A549 (cell line): Measurements from ENCODE around the genes LRRC8D, CDC7 and GFI1.

- PRO-cap = no peak
CAGE:
- cytosol, long polyA plus RNA = no peak
- long polyA plus RNA = no peak
- nucleus, long polyA plus RNA = no peak
These were observed 60.3 kb upstream of the LRRC8D start for GRCh38 chr1:89760516-89760962.

DNA sequence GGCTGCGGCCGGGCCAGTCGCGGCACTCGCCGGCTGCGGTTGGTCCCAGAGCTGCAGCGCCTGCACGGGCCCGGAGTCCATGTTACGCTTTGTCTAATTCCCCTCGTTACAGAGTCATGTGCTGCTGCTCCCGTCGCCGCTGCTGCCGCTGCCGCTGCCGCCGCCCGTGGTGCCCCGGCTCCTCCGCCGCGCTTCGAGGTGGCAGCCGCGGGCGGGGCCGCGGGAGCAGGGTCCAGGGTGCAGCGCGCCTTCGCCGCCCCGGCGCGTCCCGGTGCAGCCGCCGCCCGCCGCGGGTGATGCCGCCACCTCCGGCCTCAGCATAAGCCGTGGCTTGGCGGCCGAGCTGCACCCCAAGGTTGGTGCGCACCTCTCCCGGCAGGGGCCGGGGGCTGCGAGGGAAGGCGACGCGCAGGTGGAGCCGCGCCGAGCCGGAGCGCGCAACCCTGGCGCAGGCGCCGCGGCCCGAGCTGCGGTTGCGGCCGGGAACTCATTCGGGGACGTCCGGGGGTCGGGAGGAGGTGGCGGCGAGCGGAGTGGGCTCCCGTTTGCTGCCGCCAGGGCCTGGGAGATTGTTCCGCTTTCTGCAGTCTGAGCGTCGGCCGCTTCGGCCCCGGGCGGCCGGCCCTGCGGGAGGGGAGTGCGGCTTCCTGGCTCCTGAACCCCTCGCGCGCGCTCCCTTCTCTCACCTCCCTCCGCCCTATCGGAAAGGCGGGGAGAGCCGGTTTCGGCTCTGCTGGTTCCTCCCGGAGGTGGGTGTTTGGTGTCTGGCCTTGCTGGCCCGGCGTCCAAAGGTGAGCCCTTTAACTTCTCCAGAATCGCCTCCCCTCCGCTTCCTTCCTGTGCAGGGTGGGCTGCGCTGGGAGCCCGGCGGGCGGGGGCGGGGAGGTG, at the start of gene LRRC8D:
TSS of gene LRRC8D (plus strand) at position 96 of the 888 bp plus-strand sequence.
- PRO-cap = bidirectional peak, plus-strand start at position 96 of the sequence, minus-strand start outside the sequence
CAGE:
- cytosol, long polyA plus RNA = start-site peak on the minus strand centred at position 816 of the sequence, 91 bp wide, 80 and 191 reads in 2 replicates
- long polyA plus RNA = start-site peak on the plus strand centred at position 151 of the sequence, 252 bp wide, 67 and 54 reads in 2 replicates
- nucleus, long polyA plus RNA = no peak

- PRO-cap = no peak
CAGE:
- cytosol, long polyA plus RNA = no peak
- long polyA plus RNA = no peak
- nucleus, long polyA plus RNA = no peak
These were observed 48.4 kb downstream of the LRRC8D start for GRCh38 chr1:89869143-89869651.

- PRO-cap = no peak
CAGE:
- cytosol, long polyA plus RNA = no peak
- long polyA plus RNA = no peak
- nucleus, long polyA plus RNA = no peak
These were observed 1.0 kb downstream of the ZNF326 start for GRCh38 chr1:89995953-89996345.

DNA sequence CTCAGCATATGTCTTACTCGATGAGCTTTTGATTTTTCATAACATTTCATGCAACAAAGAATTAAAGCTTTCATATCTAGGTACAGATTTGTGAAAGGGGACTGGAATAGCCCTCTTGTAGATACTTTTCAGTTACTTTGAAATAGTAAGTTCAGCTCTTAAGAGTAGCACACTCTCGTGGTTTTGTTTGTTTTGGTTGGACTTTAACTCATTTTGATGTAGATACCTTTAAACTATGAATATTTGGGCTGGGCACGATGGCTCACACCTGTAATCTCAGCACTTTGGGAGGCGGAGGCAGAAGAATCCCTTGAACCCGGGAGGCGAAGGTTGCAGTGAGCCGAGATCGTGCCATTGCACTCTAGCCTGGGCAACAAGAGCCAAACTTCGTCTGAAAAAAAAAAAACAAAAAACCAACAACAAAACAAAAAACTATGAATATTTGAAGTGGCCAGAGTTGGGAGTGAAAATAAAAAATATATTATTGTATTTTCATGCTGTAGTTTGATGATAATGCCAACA, 1.5 kb downstream of the ZNF326 start:
- PRO-cap = no peak
CAGE:
- cytosol, long polyA plus RNA = no peak
- long polyA plus RNA = no peak
- nucleus, long polyA plus RNA = no peak

DNA sequence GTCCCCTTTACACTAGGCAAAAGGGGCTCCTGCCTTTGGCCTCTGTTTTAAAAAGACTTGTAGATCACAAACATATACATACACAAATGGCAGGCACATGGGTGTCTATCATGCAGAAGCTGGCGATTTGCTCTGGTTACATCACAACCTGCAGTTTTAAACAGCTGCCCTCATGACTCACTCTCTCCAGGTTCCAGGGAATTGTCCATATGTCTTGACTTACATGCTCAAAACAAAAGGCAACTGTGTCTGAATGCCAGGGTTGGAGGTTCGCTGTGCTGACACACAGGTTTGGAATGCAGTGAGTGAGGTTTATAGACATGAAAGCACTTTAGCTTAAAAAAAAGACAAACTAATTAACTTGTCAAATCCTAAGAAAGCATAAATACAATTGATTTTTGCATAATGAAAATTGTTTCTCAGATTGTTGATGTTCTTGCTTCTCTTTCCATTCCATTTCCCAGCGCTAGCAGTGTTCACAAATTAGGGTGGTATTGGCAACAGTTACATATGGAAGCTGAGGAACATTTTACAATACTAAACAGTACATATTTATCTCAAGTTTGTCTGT, 313.9 kb downstream of the BARHL2 start:
- PRO-cap = no peak
CAGE:
- cytosol, long polyA plus RNA = no peak
- long polyA plus RNA = no peak
- nucleus, long polyA plus RNA = no peak

GRCh38 chr1:90710275-90711423, 6.5 kb downstream of the BARHL2 start:
- PRO-cap = no peak
CAGE:
- cytosol, long polyA plus RNA = no peak
- long polyA plus RNA = no peak
- nucleus, long polyA plus RNA = no peak

DNA sequence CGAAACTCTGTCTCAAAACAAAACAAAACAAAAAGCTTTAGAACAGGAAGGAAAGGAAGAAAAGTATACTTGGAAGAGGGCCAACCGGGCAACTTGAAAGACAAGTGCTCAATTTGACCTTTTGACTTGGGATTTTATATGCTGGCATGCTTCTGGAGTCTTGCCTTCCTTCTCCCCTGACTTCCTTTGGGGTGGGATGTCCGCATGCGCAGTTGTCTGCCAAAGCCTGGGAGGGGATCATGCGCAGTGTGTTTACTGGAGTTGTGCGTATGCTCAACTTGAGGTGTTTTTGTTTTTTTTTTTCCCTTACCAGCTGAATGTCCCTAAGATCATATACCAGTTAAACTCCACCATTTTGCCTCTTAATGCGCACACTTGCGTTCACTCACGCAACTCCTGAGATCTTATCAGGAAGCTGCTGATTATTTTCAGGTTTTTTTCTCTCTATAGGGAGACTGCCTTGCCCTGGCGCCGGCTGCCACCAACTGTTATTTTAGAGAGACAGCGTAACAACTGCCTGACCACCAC, 138.6 kb upstream of the ZNF644 start:
- PRO-cap = no peak
CAGE:
- cytosol, long polyA plus RNA = no peak
- long polyA plus RNA = no peak
- nucleus, long polyA plus RNA = no peak

GRCh38 chr1:91286326-91286933, 118.2 kb downstream of the HFM1 start:
- PRO-cap = no peak
CAGE:
- cytosol, long polyA plus RNA = no peak
- long polyA plus RNA = no peak
- nucleus, long polyA plus RNA = no peak

- PRO-cap = bidirectional peak, plus-strand start at chr1:91500889, minus-strand start at chr1:91500759; bidirectional peak, plus-strand start at chr1:91501112, minus-strand start at chr1:91501076
CAGE:
- cytosol, long polyA plus RNA = no peak
- long polyA plus RNA = no peak
- nucleus, long polyA plus RNA = no peak
These were observed at the start of gene CDC7 for GRCh38 chr1:91500307-91501206. CDC7 (plus strand) TSS chr1:91500851.

DNA sequence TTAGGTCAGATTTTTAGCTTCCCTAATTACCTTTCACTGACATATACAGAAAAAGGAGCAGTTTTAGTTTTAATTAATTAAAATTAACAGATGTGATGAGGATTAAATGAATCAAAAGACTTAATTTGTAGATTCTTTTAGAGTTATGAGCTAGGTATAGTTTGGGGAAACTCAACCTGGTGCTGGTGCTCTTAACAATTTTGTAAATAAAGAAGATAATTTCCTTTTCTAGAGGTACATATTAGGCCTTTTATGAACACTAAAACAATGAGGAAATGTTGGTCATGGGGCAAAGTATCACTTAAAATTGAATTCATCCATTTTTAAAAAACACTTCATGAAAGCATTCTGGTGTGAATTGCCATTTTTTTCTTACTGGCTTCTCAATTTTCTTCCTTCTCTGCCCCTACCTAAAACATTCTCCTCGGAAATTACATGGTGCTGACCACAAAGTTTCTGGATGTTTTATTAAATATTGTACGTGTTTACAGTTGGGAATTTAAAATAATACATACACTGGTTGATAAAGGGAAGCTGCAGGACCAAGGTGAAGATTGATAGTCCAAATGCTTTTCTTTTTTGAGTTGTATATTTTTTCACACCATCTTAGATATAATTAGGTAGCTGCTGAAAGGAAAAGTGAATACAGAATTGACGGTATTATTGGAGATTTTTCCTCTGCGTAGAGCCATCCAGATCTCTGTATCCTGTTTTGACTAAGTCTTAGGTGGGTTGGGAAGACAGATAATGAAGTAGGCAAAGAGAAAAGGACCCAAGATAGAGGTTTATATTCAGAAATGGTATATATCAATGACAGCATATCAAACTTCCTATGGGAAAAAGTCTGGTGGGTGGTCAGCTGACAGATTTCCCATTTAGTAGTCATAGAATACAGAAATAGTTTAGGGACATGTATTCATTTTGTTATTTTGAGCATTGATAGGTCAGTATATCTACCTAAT, 24.3 kb downstream of the CDC7 start:
- PRO-cap = no peak
CAGE:
- cytosol, long polyA plus RNA = no peak
- long polyA plus RNA = no peak
- nucleus, long polyA plus RNA = no peak

- PRO-cap = no peak
CAGE:
- cytosol, long polyA plus RNA = no peak
- long polyA plus RNA = no peak
- nucleus, long polyA plus RNA = no peak
These were observed 159.9 kb downstream of the TGFBR3 start for GRCh38 chr1:91725855-91726662.

GRCh38 chr1:91759178-91759825, 126.6 kb downstream of the TGFBR3 start:
- PRO-cap = no peak
CAGE:
- cytosol, long polyA plus RNA = no peak
- long polyA plus RNA = no peak
- nucleus, long polyA plus RNA = no peak

- PRO-cap = no peak
CAGE:
- cytosol, long polyA plus RNA = no peak
- long polyA plus RNA = no peak
- nucleus, long polyA plus RNA = no peak
These were observed 1.0 kb downstream of the EPHX4 start for GRCh38 chr1:92030847-92031188.

- PRO-cap = no peak
CAGE:
- cytosol, long polyA plus RNA = no peak
- long polyA plus RNA = no peak
- nucleus, long polyA plus RNA = no peak
These were observed at the start of gene GFI1 for GRCh38 chr1:92486426-92487363. GFI1 (minus strand) TSS chr1:92486925.

DNA sequence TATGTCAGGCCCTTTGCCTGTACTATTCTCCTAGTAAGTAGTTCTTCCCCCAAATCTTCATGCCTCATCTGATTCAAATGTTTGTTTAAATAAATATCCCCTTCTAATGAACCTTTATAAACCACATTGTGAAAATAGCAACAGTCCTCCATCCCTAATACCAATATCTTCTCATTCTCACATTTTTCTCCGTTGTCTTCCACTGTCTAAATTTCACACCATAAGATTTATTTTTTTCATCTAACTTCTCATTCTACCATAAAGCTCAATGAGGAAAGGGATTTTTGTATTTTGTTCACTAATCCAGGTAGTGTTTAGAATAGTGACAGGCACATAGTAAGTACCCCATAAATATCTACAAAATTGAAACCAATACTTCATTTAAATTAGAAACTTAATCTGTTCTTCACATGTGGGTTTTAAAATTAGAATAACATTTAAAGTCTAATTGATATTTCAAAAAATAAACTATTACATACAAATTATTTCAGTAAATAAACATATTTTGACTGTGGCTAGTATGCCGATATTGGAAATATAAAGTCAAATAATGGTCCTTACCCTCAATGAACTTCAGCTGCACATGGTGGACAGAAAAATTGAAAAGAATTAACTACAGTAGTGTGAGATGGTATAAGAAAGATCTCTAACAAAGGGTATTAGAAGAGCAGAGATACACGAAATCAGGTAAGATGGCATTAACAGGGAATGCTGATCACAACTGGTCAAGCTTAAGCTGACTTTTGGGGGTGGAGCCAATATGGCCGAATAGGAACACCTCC, 101.9 kb upstream of the GFI1 start:
- PRO-cap = no peak
CAGE:
- cytosol, long polyA plus RNA = no peak
- long polyA plus RNA = no peak
- nucleus, long polyA plus RNA = no peak

DNA sequence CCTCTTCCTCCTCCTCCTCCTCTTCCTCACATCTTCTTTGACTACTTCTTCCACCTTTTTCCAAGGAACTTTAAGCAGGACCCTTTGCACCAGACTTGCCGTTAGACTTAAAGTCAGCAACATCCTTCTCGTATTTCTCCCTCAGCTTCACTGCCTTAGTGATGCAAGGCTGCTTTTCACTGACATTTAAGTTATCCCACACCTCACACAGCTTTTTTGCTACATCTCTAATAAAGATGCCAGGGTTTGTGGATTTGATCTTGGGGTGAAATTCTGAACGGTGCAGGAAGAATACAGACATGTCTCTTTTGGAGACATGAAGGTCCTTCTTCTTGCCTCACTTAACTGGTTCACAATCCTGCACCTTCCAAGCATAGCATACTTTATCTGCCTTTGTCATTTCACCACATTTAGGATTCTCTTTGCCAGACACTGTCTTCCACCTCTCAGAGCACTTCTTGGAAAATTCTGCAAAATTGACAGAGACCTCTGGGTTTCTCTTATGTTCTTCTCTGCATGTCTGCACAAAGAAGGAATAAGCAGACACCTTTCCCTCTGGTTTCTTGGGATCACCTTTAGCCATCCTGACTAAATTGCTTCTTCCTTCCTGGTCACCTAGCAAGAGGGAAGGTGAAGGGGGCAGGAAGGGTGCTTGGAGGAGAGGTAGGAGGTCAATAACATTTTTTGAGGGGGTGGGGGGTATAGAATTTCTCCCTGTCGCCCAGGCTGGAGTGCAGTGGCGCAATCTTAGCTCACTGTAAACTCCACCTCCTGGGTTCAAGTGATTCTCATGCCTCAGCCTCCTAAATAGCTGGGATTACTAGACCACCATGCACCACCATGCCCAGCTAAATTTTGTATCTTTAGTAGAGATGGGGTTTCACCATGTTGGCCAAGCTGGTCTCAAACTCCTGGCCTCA, 137.6 kb downstream of the EVI5 start:
- PRO-cap = no peak
CAGE:
- cytosol, long polyA plus RNA = no peak
- long polyA plus RNA = no peak
- nucleus, long polyA plus RNA = no peak

- PRO-cap = no peak
CAGE:
- cytosol, long polyA plus RNA = no peak
- long polyA plus RNA = no peak
- nucleus, long polyA plus RNA = no peak
These were observed 4.1 kb downstream of the RPL5 start for GRCh38 chr1:92835625-92836651.

- PRO-cap = no peak
CAGE:
- cytosol, long polyA plus RNA = no peak
- long polyA plus RNA = no peak
- nucleus, long polyA plus RNA = no peak
These were observed 6.8 kb downstream of the RPL5 start for GRCh38 chr1:92838448-92839205.

- PRO-cap = no peak
CAGE:
- cytosol, long polyA plus RNA = no peak
- long polyA plus RNA = no peak
- nucleus, long polyA plus RNA = no peak
These were observed 9.9 kb downstream of the RPL5 start for GRCh38 chr1:92841428-92842357.